Colon Carcinoma Metastatic in the Brain (tissue), 2 donors: ENCODE measurements around a stretch of chr5.

GRCh38 chr5:127875320-127876347 is 172.4 kb downstream of the CCDC192 start:
- PRO-cap, 2 experiments, result no peak in any of the 2 experiments

DNA sequence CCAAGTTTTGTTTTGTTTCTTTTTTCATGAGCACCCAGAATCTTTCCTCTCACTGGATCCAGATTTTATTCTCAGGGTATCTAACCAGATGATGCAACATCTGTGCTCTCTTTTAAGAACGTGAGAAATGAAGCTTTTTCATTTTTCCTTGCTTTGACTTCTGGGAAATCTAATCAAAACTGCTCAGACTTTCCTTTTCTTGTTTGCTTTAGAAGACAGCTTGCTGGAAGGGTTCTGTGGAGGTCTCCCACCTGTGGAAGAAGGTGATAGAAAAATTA is 142.7 kb upstream of the SLC12A2 start:
- PRO-cap, 2 experiments, result no peak in any of the 2 experiments

DNA sequence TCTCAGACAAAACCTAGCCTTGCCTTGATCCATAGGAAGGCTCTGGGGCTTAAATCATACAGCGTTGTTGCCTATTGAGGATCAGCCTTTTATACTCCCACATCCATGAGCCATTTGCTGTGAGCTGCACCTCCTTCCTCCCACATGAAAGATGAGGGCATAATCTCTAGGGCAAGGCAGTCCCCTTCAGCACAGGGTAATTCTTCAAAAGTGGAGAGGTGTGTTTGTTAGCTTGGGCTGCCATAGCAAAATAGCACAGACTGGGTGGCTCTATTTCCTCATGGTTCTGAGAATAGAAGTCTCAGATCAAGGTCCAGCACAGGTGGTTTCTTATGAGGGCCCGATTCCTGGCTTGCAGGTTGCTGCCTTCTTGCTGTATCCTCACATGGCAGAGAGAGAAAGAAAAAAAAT is 121.8 kb upstream of the SLC12A2 start:
- PRO-cap, 2 experiments, result peak in 1 of 2 experiments; most common plus-strand start position 333 of the sequence (in 1); most common minus-strand start position 58 of the sequence (in 1)

DNA sequence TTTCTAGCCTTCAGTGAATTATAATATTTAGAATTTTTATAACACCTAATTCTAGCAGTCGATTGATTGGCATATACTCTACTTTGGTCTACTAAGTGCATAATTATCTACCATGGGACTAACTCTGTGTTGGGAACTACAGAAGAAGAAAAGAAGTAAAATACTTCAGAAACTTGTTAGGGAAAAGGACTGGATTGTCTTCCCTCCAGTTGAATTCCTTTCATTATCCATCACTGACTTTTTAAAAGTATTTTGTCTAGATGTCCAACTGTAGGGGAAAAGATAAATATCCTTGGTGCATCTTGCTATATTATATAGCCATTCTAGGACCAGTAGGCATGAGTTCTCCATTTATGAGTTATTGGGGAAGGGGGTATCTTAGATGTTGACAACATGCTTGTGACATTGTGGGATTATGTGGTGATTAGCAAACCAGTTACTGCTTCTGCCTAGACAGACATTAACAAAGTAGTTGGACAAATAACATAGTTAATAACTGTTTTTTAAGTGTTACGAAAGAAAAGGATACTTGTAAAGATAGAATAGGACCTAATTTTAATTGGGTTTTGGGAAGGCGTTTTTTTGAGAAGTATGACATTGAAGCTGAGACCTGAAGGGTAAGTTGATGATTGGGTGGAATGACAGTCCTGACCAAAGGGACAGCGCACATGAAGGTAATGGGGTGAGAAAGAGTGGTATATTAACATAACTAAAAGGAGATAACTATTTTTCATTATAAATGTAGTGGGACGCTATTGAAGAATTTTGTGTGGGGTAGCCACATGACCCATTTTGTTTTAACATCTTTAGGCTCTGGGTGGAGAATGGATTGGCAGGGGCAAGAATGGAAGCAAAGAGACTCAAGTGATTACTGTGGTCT is 3.6 kb downstream of the SLC12A2 start:
- PRO-cap, 2 experiments, result no peak in any of the 2 experiments

DNA sequence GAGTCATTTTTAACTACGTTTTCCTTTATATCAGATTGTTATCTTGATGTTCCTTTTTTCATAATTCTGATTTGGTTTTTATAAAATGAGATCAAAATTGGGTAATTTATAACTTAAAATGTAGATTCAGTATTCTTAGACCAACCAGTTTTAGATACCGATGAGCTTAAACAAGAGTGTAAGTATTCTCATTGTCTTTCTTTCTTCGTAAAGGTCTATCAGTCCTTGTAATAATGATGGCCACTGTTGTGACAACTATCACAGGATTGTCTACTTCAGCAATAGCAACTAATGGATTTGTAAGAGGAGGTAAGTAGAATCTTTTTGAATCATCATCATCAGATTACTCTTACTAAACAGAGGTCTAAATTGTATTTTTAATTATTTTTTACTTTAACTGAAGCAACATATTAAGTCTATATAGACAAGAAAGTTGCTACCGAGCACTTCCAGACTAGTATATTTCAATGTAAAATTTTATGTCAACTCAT is 30.9 kb downstream of the SLC12A2 start:
- PRO-cap, 2 experiments, result no peak in any of the 2 experiments

DNA sequence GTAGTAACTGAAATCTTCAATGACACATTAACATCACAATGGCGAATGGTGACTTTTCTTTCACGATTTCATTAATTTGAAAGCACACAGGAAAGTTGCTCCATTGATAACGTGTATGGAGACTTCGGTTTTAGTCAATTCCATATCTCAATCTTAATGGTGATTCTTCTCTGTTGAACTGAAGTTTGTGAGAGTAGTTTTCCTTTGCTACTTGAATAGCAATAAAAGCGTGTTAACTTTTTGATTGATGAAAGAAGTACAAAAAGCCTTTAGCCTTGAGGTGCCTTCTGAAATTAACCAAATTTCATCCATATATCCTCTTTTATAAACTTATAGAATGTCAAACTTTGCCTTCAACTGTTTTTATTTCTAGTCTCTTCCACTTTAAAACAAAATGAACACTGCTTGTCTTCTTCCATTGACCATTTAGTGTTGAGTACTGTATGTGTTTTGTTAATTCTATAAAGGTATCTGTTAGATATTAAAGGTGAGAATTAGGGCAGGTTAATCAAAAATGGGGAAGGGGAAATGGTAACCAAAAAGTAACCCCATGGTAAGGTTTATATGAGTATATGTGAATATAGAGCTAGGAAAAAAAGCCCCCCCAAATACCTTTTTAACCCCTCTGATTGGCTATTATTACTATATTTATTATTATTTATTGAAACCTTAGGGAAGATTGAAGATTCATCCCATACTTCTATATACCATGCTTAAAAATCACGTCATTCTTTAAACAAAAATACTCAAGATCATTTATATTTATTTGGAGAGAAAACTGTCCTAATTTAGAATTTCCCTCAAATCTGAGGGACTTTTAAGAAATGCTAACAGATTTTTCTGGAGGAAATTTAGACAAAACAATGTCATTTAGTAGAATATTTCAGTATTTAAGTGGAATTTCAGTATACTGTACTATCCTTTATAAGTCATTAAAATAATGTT is 103.4 kb downstream of the SLC12A2 start:
- PRO-cap, 2 experiments, result no peak in any of the 2 experiments

DNA sequence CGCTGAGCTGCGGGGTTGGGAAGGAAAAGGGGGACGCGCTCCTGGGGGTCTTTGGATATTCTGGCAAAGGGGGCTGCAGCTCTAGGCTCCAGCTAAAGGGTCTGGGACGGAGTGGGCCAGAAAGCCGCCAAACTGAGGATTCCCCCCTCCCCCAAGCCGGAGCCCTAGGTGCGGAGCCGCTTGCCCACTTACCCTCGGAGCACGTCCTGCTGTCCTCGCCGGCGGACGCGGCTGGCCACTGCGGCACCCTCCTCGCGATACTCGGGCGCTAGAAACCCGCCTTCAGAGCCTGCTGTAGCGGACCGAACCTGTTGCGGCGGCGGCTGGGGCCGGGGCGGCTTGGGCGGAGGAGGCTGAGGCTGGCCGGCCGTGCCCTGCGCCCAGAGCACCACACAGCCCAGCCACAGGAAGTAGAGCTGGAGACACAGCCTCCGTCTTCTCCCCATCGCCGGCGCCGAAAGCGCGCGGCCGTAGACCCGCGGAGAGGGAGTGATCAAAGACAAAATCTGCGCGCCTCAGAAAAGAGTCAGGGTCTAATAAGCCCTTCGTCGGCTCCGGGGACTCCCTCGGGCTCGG is 799 bp downstream of the FBN2 start:
- PRO-cap, 2 experiments, result no peak in any of the 2 experiments

DNA sequence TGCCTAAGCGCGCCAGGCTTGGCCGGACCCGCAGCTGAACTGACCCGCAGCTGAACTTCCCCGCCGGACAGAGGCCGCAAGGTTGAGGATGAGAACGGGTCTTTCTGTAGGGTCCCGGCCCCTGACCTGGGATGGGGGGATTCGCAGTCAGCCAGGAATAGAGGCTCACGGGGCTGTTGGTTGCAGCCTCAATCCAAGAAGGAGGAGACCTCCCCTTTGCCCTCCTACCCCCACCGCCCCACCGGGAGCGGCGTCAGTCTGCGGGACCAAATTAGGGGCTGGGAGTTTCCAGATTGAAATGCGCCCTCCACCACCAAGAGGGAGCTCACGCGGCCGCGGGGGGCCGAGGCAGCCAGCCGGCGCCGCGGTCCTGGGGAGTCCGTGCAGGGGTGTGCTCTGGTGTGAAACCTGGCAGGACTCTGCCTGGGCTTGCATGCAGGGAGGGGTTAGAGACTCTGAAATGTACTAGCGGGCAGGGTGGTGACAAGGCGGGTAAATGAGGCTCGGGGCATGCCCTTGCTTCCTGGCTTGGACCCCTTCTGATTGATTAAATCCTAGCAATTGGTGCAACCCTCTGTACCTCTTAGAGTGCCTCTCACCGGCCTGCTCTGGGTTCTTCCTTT is 937 bp upstream of the FBN2 start:
- PRO-cap, 2 experiments, result no peak in any of the 2 experiments

DNA sequence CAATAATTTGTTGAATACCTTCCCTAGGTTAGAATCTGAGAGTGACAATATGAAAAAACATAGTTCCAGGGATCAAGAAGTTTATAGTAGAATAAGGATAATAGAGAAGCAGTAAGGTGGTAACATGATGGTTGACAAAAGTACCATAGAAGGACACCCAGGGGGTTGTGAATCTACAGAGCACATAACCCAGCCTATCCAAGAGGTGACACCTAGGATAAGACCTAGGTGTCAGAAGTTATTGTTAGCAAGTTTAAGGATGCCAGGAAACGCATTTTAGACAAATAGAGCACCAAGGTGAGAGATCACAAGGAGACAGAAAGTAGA is 86.4 kb downstream of the CHSY3 start:
- PRO-cap, 2 experiments, result no peak in any of the 2 experiments

GRCh38 chr5:130000512-130000765 is 96.2 kb downstream of the CHSY3 start:
- PRO-cap, 2 experiments, result no peak in any of the 2 experiments

GRCh38 chr5:131163725-131164083 is 1.4 kb downstream of the HINT1 start:
- PRO-cap, 2 experiments, result no peak in any of the 2 experiments

DNA sequence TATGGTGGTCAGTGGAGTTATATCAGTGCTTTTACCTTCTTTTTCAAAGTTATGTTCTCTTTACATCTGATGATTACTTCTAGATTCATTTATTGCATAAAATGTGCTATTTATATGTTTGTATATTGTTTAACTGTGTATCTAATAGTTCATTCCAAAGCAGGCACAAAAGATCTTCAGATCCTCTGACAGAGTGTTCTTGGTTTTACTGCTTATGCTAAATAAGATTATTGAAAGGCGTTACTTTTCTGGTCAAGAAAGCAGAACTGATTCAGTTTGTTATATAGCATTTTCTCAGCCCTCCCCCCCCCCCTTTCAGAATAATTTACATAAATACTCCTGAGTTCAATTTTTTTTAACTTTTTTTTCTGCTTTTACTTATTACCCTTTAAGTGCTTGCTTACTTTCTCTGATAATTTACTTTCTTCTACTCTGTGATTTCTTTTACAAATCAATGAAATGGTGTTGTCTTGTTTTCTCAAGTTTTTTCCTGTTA is 15.3 kb downstream of the CDC42SE2 start:
- PRO-cap, 2 experiments, result no peak in any of the 2 experiments

DNA sequence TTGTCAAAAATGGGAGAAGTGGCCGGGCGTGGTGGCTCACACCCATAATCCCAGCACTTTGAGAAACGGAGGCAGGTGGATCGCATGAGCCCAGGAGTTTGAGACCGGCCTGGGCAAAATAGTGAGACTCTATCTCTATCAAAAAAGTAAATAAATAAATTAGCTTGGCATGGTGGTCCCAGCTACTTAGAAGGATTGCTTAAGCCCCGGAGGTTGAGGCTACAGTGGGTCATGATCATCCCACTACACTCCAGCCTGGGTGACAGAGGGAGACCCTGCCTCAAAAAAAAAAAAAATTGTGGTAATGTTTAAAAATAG is 24.0 kb downstream of the CDC42SE2 start:
- PRO-cap, 2 experiments, result no peak in any of the 2 experiments

- PRO-cap, 2 experiments, result no peak in any of the 2 experiments
These were observed 39.6 kb downstream of the CDC42SE2 start for GRCh38 chr5:131303419-131303937.

GRCh38 chr5:131393310-131393871 is 129.5 kb downstream of the CDC42SE2 start:
- PRO-cap, 2 experiments, result no peak in any of the 2 experiments

GRCh38 chr5:131398775-131399144 is 134.9 kb downstream of the CDC42SE2 start:
- PRO-cap, 2 experiments, result no peak in any of the 2 experiments

GRCh38 chr5:131435978-131436576 is 172.2 kb downstream of the CDC42SE2 start:
- PRO-cap, 2 experiments, result no peak in any of the 2 experiments

GRCh38 chr5:131636289-131636592 is 1.2 kb upstream of the RAPGEF6 start:
- PRO-cap, 2 experiments, result no peak in any of the 2 experiments

GRCh38 chr5:132103294-132104099 is 29.9 kb downstream of the CSF2 start:
- PRO-cap, 2 experiments, result no peak in any of the 2 experiments

- PRO-cap, 2 experiments, result no peak in any of the 2 experiments
These were observed 10.6 kb downstream of the PDLIM4 start for GRCh38 chr5:132268034-132268616.